Thyroid gland (tissue), 7 donors: ENCODE measurements around a stretch of chr7.

GRCh38 chr7:24591106-24591591 is 17.9 kb downstream of the PALS2 start:
- PRO-cap, 2 experiments, result no peak in any of the 2 experiments
- RAMPAGE, long total RNA, 5 experiments, result no peak in any of the 5 experiments

DNA sequence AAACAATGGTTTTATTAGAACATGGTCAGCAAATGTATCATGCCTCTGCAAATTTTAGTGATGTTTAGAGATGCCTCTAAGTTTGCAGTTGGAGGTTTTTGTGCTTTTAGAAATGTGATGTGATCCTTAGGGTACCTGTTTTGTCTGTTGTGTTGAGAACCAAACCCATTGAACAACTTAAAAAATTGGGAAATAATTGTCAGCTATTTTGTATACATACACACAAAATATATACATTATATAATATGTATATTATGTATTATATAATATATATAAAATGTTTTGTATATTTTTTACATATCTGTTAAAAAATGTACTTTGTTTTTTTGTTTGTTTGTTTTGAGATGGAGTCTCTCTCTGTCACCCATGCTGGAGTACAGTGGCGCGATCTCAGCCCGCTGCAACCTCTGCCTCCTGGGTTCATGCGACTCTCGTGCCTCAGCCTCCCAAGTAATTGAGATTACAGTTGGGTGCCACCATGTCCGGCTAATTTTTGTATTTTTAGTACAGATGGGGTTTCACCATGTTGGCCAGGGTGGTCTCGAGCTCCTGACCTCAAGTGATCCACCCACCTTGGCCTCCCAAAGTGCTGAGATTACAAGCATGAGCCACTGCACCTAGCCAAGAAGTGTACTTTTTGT is 68.7 kb downstream of the GSDME start:
- PRO-cap, 2 experiments, result no peak in any of the 2 experiments
- RAMPAGE, long total RNA, 5 experiments, result no peak in any of the 5 experiments

- PRO-cap, 2 experiments, result no peak in any of the 2 experiments
- RAMPAGE, long total RNA, 5 experiments, result no peak in any of the 5 experiments
Measured at GRCh38 chr7:24832491-24832832, 75.2 kb upstream of the GSDME start.

- PRO-cap, 2 experiments, result no peak in any of the 2 experiments
- RAMPAGE, long total RNA, 5 experiments, result no peak in any of the 5 experiments
Measured at GRCh38 chr7:24835978-24836555, 78.8 kb upstream of the GSDME start.

GRCh38 chr7:24895986-24896780 is 83.8 kb downstream of the OSBPL3 start:
- PRO-cap, 2 experiments, result no peak in any of the 2 experiments
- RAMPAGE, long total RNA, 5 experiments, result no peak in any of the 5 experiments

DNA sequence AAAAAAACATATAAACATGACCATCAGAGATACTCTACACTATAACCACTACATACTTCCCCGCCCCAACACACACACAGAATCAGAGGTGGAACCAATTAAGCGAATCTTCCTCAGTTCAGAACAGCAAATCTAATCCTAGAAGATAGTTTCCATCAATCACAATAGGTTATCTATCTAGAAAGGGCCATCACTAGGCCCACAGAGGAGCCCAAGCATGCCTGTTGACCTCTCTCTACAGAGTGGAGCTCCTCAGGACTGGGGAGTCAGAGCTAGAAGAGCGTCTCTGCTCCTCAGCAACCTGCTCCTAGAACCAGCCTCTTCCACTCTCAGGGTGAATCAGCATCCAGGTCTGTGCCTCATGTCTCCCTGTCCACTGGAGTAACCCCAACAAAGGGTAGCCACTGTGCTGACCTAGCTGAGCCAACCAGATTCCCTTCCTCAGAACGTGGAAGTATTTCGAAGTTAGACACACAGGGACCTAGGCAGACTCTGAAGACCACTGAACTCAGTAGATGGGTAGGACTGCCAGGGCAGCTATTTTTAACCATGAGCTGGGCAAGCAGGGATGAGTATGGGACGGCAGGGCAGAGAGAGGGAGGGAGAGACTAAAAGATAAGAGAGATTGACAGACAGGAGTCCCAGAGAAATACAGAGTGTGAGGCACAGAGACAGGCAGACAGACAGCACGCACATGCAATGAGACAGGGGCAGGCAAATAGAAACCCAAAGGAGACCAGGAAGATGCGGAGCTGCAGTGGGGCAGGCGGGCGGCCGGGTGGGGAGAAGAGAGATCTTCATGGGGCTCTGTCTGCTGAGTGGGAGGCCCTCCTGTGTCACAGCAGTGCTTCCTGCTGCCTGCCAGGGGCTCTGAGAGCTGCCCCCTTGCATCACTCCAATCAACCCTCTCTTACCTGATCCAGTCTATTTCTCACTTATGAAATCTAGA is 56.7 kb downstream of the OSBPL3 start:
- PRO-cap, 2 experiments, result no peak in any of the 2 experiments
- RAMPAGE, long total RNA, 5 experiments, result no peak in any of the 5 experiments

DNA sequence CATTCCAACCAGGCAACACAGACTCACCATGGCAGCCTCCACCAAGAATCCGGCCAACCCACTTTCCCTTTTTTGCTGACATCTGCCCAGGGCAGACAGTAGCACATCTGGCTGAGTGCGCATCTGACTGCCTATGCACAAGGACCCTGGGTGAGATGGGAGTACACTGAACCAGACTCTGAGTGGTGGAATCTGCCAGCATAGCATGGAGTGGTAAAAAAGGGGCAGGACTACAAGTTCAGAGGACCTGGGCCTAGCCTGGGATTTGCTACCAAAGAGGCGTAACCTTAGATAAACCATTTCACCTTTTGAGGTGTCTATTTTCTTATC is 16.6 kb downstream of the OSBPL3 start:
- PRO-cap, 2 experiments, result no peak in any of the 2 experiments
- RAMPAGE, long total RNA, 5 experiments, result no peak in any of the 5 experiments

DNA sequence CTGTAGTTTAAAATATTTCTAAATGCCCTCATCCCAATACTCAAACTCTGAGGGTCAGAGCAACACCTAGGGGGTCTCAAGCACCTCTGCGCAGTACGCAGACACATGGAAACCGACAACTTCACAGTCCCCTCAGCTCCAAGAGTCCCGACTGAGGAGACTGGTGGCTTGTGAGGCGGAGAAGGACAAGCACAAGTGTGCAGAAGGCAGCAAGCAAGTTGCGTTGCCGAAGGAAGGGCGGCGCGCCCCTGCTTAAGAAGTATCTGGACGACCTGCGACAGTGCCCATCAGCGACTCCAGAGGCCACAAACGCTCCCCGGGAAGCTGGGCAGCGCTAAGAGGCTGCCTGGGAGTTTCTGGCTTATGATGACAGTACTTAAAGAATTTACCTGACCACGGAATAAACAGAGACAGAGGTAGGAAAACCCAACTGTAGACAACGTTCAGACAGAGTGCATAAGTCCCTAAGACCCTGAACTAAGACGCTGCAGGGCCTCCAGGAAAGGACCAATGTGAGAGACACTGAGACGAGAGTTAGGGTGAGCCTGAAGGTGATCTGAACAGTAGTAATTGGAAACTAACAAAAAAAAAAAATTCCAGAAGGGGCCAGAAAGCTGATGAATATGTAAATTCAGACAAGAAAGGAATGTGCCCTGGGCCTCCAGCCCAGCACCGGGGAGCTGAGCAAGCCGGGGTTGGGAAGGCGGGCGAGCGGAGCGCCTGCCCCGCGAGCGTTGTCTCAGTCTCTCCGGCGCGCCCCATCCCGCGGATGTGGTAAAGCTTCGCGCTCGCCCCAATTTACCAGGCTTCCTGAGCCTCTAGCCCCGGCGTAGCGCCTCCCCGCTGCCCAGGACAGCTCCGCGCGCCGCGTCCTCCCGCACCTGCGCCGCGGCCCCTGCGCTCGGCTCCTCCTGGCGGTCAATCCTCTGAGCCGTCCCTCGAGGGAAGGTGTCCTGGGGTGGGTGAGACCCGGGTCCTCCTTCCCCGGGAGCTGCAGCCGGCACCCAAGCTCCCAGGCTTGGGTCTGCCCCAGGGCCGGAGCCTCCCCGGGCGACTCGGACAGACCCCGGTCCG is 933 bp downstream of the OSBPL3 start:
- PRO-cap, 2 experiments, result peak in 2 of 2 experiments; most common plus-strand start position 687 of the sequence (in 2); most common minus-strand start position 773 of the sequence (in 2)
- RAMPAGE, long total RNA, 5 experiments, result start-site peak on the plus strand in 1 of 5 experiments, centred at position 701 of the sequence, 6 reads per replicate

GRCh38 chr7:25116964-25117534 is 8.0 kb downstream of the CYCS start:
- PRO-cap, 2 experiments, result no peak in any of the 2 experiments
- RAMPAGE, long total RNA, 5 experiments, result no peak in any of the 5 experiments

DNA sequence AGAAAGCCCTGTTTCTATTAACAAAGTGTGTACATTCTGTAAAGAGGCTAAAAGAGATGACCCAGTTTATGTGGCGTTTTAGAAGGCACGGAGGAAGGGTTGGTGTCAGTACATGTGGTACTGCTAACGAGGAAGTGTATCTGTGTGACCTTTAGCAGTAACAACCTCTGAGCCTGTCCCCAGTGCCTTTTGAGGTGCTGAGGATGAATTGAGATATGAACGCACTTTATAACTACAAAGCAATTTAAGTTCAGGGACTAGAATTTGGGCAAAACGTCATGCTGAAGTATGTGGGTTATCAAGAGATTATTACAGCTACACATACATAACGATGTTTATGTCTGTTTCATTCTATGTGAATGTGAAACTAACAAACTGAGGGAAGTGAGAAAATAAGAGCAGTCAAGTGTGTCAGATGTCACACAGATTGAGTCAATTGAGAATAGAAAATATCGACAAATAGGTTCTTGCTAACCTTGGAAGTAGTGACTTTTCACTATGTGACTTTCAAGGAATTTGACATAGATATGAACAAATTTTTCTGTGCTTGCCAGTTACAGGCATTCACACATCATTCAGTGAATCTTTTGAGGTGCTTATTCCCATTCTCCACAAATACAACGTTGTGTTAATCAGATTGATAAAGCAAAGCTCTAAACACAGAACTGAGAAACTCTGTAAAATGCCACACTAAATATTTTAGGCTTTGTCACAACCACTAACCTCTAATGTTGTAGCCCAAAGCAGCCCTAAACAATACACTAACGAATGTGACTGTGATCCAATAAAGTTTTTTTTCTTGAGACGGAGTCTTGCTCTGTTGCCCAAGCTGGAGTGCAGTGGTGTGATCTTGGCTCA is 7.3 kb downstream of the CYCS start:
- PRO-cap, 2 experiments, result no peak in any of the 2 experiments
- RAMPAGE, long total RNA, 5 experiments, result no peak in any of the 5 experiments

DNA sequence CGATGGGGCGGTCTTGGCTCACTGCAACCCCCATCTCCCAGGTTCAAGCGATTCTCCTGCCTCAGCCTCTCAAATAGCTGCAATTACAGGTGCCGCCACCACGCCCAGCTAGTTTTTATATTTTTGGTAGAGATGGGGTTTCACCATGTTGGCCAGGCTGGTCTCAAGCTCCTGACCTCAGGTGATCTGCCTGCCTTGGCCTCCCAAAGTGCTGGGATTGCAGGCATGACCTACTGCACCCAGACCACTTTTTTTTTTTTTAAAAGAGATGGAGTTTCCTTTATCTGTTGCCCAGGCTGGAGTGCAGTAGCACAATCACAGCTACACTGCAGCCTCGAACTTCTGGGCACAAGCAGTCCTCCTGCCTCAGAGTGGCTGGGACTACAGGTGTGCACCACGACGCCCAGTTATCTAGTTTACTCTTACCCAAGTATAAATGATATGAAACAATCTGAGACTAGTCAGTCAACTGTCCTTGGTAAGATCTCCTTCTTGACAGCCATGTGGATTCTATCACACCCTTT is 5.7 kb downstream of the CYCS start:
- PRO-cap, 2 experiments, result no peak in any of the 2 experiments
- RAMPAGE, long total RNA, 5 experiments, result no peak in any of the 5 experiments

DNA sequence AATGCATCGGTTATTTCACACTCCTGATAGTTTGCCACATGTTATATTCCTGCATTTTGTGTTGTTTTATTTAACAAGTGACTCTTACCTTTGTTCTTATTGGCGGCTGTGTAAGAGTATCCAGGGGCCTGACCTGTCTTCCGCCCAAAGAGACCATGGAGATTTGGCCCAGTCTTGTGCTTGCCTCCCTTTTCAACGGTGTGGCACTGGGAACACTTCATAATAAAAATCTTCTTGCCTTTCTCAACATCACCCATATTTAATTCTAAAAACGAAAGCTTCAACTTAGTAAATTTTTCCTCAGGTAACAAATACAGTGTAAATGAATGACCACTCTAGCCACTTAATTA is 1.2 kb downstream of the CYCS start:
- PRO-cap, 2 experiments, result no peak in any of the 2 experiments
- RAMPAGE, long total RNA, 5 experiments, result no peak in any of the 5 experiments

DNA sequence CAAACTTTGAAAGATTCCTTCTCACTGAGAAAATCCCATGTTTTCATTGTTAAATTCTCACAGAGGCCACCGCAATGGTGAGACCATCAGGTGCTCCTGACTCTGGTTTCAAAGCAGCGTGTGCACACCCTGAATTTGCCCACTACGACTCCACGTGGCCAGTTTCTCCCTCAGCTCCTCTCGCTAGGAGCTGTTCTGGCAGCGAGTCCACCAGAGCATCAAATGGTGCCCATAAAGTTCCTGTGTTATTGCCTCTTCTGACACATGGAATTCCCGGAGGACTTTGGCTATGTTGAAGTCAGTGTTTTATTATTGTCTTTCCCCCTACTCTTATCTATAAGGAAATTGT is 53.8 kb upstream of the NPVF start:
- PRO-cap, 2 experiments, result no peak in any of the 2 experiments
- RAMPAGE, long total RNA, 5 experiments, result no peak in any of the 5 experiments

- PRO-cap, 2 experiments, result peak in 1 of 2 experiments; most common plus-strand start chr7:25429936 (in 1)
- RAMPAGE, long total RNA, 5 experiments, result no peak in any of the 5 experiments
Measured at GRCh38 chr7:25429620-25430004, 201.3 kb upstream of the NPVF start.

- PRO-cap, 2 experiments, result peak in 1 of 2 experiments; most common plus-strand start chr7:25603025 (in 1)
- RAMPAGE, long total RNA, 5 experiments, result no peak in any of the 5 experiments
Measured at GRCh38 chr7:25602948-25603874, 374.9 kb upstream of the NPVF start.

DNA sequence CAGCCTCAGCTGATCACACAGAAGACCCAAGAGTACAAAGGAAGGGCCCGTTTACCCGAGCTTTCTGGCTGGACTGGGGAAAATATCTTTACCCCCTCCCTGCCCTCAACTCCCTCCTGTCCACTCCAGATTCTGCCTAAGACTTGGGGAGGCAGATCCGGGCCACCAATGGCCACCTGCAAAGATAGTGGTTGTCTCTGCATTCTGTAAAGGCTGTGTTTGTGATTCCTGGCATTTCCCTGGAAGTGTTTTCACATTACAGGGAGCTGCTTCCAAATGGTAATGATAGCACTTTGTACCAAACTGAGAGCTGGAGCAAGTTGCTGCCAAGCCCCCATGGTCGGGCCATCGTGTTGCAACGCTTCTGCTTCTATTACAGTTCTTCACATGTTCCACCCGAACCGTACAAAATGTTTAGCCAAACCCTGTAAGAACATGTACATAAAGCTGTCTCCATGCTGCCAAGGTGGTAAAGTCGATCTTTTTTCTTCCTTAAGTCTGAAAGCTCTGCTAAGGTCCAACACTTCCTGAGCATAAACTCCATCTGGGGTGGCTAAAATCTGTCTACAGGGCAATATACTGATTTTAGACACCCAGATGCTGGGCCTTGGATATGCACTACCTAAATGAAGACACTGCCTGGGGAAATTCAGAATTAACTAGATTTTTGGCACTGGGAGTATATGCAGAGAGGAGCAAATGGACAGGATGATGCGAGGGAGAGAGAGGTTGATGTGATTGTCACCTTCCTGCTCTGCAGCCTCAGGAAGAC is 397.6 kb upstream of the NFE2L3 start:
- PRO-cap, 2 experiments, result no peak in any of the 2 experiments
- RAMPAGE, long total RNA, 5 experiments, result no peak in any of the 5 experiments

GRCh38 chr7:25857491-25858205 is 294.4 kb upstream of the NFE2L3 start:
- PRO-cap, 2 experiments, result no peak in any of the 2 experiments
- RAMPAGE, long total RNA, 5 experiments, result no peak in any of the 5 experiments

GRCh38 chr7:25858568-25859176 is 293.3 kb upstream of the NFE2L3 start:
- PRO-cap, 2 experiments, result no peak in any of the 2 experiments
- RAMPAGE, long total RNA, 5 experiments, result no peak in any of the 5 experiments

- PRO-cap, 2 experiments, result no peak in any of the 2 experiments
- RAMPAGE, long total RNA, 5 experiments, result no peak in any of the 5 experiments
Measured at GRCh38 chr7:25947612-25948838, 204.0 kb upstream of the NFE2L3 start.

DNA sequence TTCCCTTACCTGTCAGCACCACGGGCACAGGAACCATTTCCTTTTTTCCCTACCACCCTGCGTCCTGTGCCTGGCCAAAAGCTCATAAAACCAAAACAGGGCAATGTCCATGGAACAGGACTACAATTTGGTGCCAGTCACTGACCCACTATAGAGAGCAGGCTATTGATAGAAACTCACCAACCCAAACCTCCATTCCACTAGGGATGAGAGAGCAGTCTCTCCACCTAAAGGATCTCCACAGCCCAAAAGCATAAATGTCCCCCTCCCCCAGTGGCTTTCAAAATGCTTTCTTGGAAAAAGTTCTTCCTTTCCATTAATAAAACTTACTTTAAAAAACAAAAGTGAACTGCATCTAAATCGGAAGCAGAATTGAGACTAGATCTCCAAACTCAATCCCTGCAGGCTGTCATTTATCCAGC is 202.9 kb upstream of the NFE2L3 start:
- PRO-cap, 2 experiments, result no peak in any of the 2 experiments
- RAMPAGE, long total RNA, 5 experiments, result no peak in any of the 5 experiments